Gastroesophageal sphincter (tissue), 4 donors: Measurements from ENCODE around the genes FOXP3, GAGE12D, BMP15, CENPVL3 and XAGE3.

- PRO-cap: no peak
- RAMPAGE, long total RNA, 4 experiments: no peak in any of the 4 experiments
Measured at GRCh38 chrX:49264419-49265091, at the start of gene FOXP3. FOXP3 (minus strand) TSS chrX:49264710.

DNA sequence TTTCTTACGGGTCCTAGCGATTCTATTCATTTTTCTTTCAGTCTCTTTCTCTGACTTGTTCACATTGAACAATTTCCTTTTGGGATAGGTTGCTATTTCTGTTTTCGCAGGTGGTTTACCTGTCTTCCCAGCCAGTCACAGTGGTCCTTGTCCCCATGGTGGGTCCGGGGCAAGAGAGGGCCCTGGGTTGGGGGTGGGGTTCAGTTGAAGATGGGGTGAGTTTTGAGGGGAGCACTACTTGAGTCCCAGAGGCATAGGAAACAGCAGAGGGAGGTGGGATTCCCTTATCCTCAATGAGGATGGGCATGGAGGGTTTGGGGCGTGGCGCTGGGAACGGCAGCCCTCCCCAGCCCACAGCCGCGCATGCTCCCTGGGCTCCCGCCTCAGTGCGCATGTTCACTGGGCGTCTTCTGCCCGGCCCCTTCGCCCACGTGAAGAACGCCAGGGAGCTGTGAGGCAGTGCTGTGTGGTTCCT, at the start of gene GAGE12D:
Gene GAGE12D, plus strand, starts transcription at position 406 of the 475 bp plus-strand sequence.
- PRO-cap: no peak
- RAMPAGE, long total RNA, 4 experiments: no peak in any of the 4 experiments

- PRO-cap: no peak
- RAMPAGE, long total RNA, 4 experiments: no peak in any of the 4 experiments
Measured at GRCh38 chrX:49881254-49881643, 2.0 kb downstream of the USP27X start.

GRCh38 chrX:50697480-50698204, 116.4 kb downstream of the SHROOM4 start:
- PRO-cap: no peak
- RAMPAGE, long total RNA, 4 experiments: no peak in any of the 4 experiments

GRCh38 chrX:50799613-50800005, 14.4 kb downstream of the SHROOM4 start:
- PRO-cap: no peak
- RAMPAGE, long total RNA, 4 experiments: no peak in any of the 4 experiments

GRCh38 chrX:50813010-50813839, 769 bp downstream of the SHROOM4 start:
- PRO-cap: bidirectional peak, plus-strand start at chrX:50813161, minus-strand start at chrX:50813095
- RAMPAGE, long total RNA, 4 experiments: no peak in any of the 4 experiments

DNA sequence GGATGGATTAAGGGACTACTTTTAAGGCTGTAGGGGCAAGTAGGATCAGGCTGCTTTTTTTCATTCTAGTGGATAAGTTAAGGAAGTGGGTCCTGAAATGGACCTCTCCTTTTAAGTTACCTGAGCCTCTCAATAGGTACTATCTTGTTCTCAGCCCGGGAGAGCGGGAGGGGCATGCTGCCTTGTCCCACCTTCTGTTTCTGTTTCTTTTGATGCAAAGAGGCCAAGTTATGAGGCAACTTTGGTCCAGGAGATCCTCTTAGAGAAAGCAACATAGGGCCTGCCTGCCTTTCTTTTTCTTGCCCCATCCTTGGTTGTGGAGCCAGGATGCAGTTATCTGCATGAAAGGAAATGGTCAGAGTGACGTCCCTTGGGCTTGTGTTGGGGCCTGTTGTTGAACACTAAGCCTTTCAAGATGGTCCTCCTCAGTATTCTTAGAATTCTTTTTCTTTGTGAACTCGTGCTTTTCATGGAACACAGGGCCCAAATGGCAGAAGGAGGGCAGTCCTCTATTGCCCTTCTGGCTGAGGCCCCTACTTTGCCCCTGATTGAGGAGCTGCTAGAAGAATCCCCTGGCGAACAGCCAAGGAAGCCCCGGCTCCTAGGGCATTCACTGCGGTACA, at the start of gene BMP15:
Gene BMP15, plus strand, starts transcription at position 367 of the 623 bp plus-strand sequence.
- PRO-cap: no peak
- RAMPAGE, long total RNA, 4 experiments: no peak in any of the 4 experiments

- PRO-cap: no peak
- RAMPAGE, long total RNA, 4 experiments: no peak in any of the 4 experiments
Measured at GRCh38 chrX:51456189-51456929, 40.0 kb downstream of the NUDT11 start.

DNA sequence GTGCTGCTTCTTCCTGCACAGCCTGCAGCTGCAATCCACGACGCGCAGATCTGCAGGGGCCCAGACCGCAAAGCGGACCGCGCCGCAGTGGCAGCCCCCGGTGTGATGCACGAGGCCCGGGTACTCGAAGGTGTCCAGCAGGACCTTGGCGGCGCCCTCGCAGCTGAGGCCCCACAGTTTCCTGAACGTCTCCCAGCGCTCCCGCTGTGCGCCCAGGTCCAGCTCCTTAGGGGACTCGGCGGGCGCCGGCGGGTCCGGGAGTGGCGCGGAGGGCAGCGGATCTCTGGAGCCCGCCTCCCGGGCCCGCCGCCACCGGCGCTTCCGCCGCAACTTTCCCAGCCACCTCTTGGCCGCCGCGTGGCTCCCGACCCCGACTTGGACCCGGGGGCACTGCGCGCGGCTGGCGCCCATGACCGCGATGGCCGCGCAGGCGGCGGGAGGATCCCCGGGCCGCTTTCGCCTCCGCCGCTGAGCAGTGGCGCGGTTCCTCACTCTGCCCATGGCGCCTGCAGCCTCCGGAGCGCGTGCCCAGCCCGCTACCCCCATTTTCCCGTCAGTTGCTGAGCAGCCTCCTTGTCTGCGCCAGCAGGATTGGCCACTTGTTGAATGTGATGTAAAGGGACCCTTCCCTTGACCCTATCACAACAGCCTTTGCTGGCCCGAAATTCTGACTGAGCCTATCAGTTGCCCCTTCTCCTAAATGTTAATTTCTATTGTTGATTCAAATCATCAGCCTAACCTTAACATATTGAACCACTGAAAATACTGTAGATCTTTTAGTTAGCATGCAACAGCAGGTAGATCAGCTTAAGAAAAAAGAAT, at the start of gene CENPVL3:
Gene CENPVL3, minus strand, starts transcription at position 540 of the 822 bp plus-strand sequence.
- PRO-cap: no peak
- RAMPAGE, long total RNA, 4 experiments: no peak in any of the 4 experiments

DNA sequence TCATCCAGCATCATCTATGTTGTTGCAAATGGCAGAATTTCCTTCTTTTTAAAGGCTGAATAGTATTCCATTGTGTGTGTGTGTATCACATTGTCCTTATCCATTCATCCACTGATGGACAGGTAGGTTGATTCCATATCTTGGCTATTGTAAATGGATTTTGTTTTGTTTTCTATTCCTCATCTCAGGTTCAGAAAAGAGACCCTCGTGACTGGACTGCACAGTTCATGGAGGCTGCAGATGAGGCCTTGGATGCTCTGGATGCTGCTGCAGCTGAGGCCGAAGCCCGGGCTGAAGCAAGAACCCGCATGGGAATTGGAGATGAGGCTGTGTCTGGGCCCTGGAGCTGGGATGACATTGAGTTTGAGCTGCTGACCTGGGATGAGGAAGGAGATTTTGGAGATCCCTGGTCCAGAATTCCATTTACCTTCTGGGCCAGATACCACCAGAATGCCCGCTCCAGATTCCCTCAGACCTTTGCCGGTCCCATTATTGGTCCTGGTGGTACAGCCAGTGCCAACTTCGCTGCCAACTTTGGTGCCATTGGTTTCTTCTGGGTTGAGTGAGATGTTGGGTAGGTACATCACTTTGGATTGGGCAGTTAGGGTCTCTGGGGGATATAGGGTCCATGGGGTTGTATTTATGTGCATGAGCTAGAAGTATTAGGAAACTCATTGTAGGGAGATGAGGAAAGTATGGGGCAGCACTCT, 8.1 kb downstream of the MAGED1 start:
- PRO-cap: no peak
- RAMPAGE, long total RNA, 4 experiments: no peak in any of the 4 experiments

- PRO-cap: no peak
- RAMPAGE, long total RNA, 4 experiments: no peak in any of the 4 experiments
Measured at GRCh38 chrX:52867971-52868180, at the start of gene XAGE3. XAGE3 (minus strand) TSS chrX:52868083.

GRCh38 chrX:52989097-52989440, 30.8 kb upstream of the FAM156A start:
- PRO-cap: no peak
- RAMPAGE, long total RNA, 4 experiments: start-site peak on the minus strand in 1 of 4 experiments, at chrX:52988938-52989433 at its widest, 7 reads per replicate

GRCh38 chrX:53055573-53056025, 7.0 kb downstream of the GPR173 start:
- PRO-cap: unidirectional peak, plus-strand start at chrX:53055847
- RAMPAGE, long total RNA, 4 experiments: no peak in any of the 4 experiments

- PRO-cap: unidirectional peak, plus-strand start at chrX:53085881
- RAMPAGE, long total RNA, 4 experiments: start-site peak on the plus strand in 1 of 4 experiments, at chrX:53085732-53085917 at its widest, 44 to 53 reads per replicate
Measured at GRCh38 chrX:53085548-53086422, 3.6 kb downstream of the TSPYL2 start.

GRCh38 chrX:53189984-53190972, 34.7 kb downstream of the KDM5C start:
- PRO-cap: no peak
- RAMPAGE, long total RNA, 4 experiments: no peak in any of the 4 experiments

- PRO-cap: no peak
- RAMPAGE, long total RNA, 4 experiments: no peak in any of the 4 experiments
Measured at GRCh38 chrX:53554276-53555149, 120.3 kb upstream of the HSD17B10 start.

DNA sequence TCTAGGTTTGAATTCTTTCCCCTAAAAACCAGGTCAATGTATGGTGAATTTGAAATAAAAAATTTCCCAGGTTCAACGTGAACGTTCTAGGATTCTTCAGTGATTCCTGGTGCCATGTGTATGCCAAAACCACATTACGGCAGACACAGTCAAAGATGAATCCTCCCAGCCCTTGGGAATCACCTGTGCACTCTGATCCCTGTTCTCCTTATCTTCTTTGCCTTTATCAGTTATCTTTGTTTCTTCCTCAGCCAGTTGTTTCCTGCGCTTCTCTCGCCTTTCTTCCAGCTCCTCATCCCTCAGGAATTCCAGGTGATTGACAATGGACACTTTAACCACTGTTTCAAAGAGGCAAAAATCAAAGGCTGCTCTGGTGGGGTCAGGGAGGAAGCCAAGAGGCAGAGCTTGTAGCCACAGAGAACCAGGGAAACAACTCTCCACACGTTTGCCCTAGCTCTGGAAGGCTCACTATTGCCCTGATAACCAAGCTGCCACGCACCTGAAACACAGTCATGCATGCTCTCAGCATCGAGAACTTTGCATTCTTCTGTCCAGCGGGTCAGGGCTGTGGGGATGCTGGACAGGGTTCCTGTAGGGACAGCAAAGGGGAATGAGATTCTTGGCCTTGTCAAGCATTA, 124.4 kb upstream of the HSD17B10 start:
- PRO-cap: no peak
- RAMPAGE, long total RNA, 4 experiments: no peak in any of the 4 experiments

GRCh38 chrX:53590175-53590673, 96.3 kb downstream of the HUWE1 start:
- PRO-cap: no peak
- RAMPAGE, long total RNA, 4 experiments: no peak in any of the 4 experiments

- PRO-cap: no peak
- RAMPAGE, long total RNA, 4 experiments: no peak in any of the 4 experiments
Measured at GRCh38 chrX:53679941-53680449, 6.5 kb downstream of the HUWE1 start.

- PRO-cap: no peak
- RAMPAGE, long total RNA, 4 experiments: no peak in any of the 4 experiments
Measured at GRCh38 chrX:54180942-54181839, 1.9 kb downstream of the FAM120C start.